GM19240 (cell line): ENCODE results near the genes LGALS4, PAK4, PLEKHG2 and MAP3K10.

- RRBS = no CpG with 5 or more reads among the region's 15 CpGs
Observed at GRCh38 chr19:38733607-38734696, 10.3 kb downstream of the CAPN12 start.

DNA sequence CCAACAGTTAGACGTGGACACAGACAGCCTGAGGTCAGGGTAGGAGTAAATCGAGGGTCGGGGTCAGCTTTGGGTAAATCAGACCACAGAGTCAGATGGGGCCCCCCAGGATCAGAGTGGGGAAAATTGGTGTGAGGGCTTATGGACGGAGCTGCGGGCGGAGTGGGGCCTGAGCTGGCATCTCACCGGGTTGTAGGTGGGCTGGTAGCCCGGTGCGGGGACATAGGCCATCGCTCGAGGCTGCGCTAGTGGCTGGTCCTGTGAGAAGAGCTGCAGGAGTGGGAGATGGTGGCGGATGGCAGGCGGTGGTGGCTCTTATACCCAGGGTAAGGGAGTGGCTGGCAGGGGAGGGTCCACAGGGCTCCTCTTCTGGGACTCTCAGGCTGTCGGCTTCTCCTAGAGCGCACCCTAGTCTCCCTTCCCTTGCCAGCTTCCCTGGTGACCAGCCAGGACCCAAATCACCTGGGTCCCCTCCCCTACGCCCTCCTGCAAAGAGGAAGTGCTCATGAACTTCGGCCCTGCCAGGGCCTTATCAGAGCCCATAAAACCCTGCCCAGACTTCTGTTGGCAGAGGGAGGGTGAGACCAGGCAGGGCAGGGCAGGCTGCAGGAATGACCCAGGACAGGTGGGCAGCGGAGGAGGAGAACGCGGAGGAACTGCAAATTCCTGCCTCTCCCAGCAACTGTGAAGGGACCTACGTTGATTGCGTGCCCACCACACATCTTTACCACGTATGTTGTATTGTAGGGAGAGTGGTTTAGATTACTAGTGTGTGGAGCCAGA is at the start of gene LGALS4:
LGALS4 (minus strand) TSS at position 290 of the 783 bp plus-strand sequence.
- RRBS = no CpG with 5 or more reads among the region's 24 CpGs

DNA sequence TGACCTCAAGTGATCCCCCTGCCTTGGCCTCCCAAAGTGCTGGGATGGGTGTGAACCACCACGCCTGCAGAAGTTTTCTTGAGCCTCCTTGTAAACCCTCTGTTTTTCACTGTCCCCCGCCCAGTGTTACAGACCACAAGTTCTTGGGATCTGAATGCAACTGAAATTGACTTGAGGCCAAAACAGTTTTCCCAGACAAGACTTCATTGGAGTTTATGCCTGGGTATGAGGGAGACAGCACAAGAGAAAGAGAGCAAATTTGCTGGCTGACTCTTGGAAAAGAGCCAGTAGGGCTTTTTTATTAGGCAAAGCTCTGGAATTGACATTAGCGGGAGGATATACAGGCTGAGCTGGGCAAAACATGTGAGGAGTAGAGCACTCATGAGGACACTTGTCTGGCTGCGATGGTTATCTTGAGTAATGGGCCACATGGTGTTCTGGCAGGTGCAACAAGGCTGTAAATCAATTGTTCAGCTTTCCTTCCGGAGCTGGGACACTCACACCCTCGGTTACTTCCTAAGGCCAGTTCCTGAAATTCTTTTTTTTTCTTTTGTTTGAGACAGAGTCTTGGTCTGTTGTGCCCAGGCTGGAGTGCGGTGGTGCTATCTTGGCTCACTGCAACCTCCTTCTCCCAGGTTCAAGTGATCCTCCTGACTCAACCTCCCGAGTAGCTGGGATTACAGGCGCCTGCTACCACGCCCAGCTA is 12.7 kb upstream of the HNRNPL start:
- RRBS = no CpG with 5 or more reads among the region's 10 CpGs

DNA sequence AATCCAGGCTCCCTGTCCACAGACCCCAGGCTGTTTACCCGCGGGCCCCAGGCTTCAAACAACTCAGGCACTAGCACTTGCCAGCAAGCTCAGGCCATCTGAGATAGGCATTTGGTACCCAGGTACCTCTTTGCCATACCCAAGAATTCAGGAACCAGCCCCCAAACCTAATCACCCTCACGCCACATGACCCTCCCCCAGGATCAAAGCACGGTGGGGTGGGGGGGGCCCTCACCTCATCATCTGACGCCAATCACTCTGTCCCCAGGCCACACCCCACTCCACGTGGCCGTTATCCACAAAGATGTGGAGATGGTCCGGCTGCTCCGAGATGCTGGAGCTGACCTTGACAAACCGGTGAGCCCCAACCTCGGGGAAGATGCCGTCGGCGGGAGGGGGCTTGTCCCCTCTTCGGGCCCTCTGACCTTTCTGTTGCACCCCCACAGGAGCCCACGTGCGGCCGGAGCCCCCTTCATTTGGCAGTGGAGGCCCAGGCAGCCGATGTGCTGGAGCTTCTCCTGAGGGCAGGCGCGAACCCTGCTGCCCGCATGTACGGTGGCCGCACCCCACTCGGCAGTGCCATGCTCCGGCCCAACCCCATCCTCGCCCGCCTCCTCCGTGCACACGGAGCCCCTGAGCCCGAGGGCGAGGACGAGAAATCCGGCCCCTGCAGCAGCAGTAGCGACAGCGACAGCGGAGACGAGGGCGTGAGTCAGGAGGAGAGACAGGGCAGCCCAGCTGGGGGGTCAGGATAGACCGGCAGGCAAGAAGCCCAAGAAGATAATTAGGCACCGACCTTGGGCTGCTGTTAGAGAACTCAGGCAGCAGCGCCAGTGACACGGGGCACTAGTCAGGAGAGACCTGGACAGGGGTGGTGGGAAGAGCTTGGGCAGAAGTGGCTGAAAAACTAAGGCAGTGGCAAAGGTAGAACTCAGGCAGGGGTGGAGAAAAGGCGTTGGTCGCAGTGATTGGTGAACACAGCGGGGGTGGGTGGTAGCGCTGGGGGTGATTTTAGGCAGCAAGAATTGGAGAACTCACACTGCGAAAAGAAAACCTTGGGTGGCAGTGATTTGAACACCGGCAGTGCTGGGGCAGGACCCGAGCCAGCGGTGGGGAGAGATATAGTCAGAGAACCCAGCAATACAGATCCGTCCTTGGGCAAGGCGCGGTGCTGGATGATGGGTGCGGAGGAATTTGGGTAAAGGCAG is 4.6 kb downstream of the CCER2 start:
- RRBS = 99% methylated on average over 17 of the region's 55 CpGs

DNA sequence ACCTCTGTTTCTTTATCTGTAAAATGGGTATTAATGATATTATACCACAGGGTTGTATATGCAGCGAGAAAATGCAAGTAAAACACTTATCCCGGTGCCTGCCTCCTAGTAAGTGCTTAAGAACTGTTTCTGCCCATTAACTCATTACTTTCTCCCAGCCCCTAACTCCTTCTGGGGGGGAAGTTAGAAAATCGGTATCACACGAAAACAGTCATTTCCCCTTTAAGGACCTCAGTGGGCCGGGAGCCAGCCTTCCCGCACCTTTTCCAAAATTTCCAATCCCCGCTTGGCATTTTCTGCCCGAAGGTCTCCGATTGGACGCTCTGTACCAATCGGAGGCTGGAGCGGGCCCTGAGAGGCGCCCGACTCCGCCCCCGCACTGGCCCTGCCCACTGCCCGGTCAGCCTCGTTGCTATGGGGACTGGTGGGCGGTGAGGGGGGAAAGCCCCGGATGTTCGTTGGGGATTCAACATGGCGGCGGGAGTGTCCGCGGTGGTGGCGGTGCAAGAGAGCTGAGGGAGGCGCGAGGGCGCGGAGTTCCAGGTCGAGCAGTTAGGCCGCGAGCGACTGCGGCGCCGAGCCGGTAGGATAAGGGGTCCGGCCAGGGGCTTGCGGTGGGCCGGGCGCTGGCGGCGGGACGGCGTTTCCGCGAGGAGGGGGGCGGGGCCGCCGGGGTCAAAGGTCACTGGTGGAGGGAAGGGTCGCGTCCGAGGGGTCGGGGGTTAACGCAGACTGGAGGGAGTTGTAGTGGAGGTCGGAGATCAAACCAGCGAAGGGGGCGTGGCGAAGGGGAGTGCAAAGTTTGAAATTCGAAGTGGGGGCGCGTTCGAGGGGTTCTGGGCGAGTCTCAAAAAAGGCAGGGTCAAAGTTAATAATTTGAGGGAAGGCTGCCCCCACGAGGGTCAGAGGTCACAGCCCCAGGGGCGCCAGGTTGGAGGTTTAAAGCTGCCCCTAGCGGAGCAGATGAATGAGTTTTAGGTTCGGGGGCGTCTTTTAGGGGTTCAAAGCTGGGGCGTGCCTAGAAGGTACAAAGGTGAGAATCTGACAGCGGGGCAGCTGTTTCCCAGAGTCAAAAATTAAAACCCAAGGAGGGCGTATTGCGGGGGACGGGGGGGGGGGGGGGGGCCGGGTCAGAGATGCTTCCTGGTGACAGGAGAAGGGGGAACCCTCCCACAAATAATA is at the start of gene PAK4:
PAK4 (plus strand) TSS at position 450 of the 1,182 bp plus-strand sequence.
- RRBS = 3% methylated on average over 15 of the region's 76 CpGs

GRCh38 chr19:39236486-39237054 is 8.2 kb downstream of the IFNL3 start:
- RRBS = 40% methylated on average over 7 of the region's 14 CpGs

- RRBS = no CpG with 5 or more reads among the region's 16 CpGs
Observed at GRCh38 chr19:39297992-39298726, 2.0 kb downstream of the IFNL1 start.

GRCh38 chr19:39355263-39356104 is 13.3 kb downstream of the SAMD4B start:
- RRBS = no CpG with 5 or more reads among the region's 8 CpGs

GRCh38 chr19:39385124-39385683 is 5.7 kb downstream of the PAF1 start:
- RRBS = 23% methylated on average over 1 of the region's 8 CpGs

DNA sequence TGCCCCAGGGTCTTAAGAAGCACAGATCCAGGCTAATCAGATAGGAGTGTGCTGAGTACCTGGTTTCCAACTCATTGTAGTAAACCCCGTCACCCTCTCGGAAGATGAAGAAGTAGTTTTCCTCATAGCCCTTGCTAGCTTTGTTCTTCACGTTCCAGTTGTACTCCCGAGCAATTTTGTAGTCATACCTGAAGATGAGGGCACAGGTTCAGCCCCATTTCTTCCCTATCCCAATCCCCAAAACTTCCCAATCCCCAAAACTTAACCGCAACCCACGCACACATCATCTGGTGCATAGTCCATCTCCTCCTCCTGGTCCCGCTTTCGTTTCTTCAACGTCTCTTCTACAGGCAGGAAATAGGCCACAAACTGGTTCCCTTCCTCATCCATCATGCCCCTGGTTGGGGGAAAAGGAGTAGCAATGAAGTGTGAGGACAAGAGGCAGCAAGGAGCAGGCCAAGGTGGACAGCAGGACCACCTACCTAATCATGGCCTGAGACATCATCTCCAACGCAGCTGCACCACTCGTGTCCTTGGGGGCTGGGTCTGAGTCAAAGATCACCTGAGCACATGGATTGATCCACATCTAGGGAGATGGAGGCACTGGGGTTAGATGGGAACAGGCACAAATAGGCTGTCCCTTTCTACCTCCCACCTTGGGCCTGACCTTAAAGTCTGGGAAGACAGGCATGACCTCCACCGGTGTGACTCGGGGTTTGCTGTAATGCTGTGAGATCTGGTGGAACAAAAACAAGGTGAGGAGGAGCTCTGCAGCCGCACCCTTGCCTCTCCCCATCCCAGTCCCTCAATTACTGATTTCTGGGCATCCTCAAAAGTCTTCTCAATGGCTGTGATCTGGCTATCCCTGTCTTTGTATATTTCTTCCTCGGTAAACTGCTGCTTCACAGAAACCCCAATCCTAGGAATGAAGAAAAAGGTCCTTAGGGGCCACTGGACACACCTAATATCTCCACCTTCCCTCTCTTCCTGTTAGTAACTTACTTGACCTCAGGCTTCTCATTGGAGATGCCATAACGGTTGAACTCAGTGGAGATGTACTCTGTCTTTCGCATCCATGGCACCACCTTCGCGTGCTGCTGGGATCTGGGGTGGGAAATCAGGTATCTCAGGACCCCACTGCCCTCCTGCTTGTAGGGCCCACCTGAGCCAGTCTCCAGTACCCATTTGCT is 2.2 kb downstream of the PAF1 start:
- RRBS = no CpG with 5 or more reads among the region's 19 CpGs

DNA sequence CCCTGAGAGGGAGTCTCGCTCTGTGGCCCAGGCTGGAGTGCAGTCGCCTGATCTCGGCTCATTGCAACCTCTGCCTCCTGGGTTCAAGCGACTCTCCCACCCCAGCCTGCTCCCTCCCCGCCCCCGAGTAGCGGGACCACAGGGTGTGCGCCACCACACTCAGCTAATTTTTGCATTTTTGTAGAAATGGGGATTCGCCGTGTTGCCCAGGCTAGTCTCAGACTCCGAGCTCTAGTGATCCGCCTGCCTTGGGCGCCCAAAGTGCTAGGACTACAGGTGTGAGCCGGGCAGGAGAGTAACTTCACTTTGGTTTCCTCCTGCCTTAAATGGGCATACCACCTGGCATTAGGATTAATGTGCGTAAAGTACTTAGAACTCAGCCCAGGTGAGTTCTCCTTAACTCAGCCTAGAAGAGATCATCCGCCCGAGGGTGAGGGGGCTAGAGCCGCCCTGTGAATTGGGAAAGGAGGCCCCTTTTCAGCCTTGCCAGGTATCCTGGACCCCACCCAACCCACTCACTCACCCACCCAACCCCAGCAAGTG is 1.4 kb upstream of the ZFP36 start:
- RRBS = no CpG with 5 or more reads among the region's 18 CpGs

DNA sequence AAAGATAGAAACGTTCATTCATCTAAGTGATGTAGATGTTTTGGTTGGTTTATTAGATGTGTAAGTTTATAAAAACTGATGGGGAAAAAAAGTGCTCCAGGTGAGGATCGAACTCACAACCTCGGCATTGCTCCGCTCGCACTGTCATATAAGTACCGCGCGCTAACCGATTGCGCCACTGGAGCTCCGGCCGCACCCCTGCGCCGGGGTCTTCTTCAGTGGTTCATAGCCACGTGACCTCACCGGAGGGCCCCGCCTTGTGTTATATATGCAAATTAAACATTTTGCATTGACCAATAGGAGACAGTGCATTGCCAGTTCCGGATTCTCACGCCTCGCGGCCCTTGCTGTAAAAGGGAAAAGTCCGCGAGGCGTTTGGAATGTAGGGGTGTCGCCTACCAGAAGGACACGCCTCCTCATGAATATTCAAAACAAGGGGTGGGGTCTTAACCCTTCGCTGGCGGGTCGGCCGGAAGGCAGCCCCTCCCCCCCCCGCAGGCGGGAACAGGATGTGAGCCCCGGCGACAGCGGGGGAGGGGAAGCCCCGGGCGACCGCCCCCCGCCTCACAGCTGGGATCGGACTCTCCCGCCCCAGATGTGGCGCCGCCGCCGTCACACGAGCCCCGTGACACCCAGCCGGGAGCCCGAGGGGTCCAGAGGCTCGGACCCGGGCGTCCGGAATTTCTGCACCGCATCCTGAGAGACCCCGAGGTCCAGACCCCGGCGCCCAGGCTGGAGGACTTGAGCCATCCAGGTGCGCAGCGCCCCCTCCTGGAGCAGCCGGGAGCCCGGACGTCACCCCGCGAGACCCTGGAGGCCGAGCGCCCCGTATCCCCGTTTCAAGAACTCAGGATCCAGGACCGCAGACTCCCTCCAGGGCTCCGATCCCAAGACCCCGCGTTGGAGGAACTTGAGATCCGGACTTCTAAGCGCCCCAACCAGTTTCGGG is at the start of gene PLEKHG2:
PLEKHG2 (plus strand) TSS at position 594 of the 949 bp plus-strand sequence.
- RRBS = 3% methylated on average over 24 of the region's 75 CpGs

DNA sequence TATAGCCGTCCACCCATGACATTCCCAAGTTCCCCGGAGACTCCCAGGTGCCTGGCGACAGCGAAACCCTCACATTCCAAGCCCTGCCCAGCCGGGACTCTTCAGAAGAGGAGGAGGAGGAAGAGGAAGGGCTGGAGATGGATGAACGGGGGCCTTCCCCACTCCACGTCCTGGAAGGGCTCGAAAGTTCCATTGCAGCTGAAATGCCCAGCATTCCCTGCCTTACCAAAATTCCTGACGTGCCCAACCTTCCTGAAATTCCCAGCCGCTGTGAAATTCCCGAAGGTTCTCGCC is 10.2 kb downstream of the PLEKHG2 start:
- RRBS = 99% methylated on average over 4 of the region's 12 CpGs

DNA sequence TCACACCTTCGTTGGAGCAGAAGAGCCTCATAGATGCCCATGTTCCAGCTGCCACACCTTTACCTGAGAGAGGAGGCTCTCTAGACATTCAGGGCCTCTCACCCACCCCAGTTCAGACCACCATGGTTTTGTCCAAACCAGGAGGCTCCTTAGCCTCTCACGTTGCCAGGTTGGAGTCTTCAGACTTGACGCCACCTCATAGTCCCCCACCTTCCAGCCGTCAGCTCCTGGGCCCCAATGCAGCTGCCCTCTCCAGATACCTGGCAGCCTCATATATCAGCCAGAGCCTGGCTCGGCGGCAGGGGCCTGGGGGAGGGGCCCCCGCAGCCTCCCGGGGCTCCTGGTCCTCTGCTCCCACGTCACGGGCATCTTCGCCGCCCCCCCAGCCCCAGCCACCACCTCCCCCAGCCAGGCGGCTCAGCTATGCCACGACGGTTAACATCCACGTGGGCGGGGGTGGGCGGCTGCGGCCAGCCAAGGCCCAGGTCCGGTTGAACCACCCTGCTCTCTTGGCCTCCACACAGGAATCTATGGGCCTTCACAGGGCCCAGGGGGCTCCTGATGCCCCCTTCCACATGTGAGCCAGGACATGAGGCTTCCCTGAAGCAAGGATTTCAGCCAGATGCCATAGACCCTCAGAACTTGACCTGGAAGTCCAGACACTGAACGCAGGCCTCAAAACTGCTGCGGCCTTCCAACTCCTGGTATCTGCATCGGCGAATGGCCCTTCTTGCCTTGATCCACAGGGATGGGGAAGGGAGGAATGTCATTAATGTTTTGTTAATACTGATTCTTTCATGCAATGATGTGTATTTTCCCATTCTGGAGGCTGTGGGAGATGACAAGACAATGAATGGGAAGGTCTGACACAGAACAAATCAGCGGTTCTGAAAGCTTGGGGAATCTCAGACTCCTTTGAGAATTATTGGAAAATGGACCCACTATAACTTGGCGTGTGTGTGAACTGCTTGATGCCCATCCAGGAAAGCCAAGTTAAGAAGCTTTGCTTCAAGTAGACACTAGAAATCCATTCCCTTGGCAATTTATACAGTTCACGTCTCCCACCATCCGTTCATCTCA is 10.7 kb downstream of the RPS16 start:
- RRBS = no CpG with 5 or more reads among the region's 28 CpGs

DNA sequence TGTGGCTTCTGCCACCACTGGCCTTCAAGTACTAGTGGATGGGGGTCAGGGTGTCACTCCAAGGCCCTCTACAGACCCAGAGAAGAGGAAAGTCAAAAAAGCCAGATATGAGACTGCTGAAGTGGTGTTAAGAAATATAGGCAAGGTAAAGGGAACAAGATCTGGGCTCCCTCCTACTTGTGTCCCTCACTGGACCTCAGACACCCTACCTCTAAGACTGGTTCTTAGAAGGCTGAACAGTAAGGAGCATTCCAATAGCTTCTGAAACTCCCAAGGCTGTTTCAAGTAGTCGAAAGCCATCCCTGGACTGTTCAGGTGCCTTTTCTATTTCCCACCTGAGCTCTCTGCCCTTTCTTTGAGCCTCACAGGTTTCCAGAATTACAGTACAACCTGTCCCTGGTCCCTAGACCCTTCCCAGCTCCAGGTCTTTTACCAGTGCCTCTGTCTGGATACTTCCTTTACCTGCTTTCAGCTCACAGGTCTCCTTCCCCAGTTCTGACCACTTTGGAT is 1.9 kb downstream of the RPS16 start:
- RRBS = no CpG with 5 or more reads among the region's 1 CpG

DNA sequence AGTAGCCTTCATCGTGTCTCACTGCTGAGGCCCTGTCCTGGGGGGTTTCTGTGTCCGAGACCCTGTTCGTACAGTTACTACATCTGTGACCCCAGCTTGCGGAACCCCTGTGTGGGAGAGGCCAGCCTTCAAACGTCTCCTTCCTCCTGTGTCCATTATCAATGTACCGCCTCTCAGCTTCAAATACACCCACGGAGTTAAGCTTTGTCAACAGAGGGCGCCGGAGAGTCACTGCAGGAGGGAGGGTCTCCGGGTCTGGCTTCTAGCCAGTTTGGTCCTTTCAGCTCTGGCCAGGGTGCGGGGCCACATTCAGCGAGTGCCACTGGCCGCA is 35.3 kb upstream of the FBL start:
- RRBS = no CpG with 5 or more reads among the region's 13 CpGs

DNA sequence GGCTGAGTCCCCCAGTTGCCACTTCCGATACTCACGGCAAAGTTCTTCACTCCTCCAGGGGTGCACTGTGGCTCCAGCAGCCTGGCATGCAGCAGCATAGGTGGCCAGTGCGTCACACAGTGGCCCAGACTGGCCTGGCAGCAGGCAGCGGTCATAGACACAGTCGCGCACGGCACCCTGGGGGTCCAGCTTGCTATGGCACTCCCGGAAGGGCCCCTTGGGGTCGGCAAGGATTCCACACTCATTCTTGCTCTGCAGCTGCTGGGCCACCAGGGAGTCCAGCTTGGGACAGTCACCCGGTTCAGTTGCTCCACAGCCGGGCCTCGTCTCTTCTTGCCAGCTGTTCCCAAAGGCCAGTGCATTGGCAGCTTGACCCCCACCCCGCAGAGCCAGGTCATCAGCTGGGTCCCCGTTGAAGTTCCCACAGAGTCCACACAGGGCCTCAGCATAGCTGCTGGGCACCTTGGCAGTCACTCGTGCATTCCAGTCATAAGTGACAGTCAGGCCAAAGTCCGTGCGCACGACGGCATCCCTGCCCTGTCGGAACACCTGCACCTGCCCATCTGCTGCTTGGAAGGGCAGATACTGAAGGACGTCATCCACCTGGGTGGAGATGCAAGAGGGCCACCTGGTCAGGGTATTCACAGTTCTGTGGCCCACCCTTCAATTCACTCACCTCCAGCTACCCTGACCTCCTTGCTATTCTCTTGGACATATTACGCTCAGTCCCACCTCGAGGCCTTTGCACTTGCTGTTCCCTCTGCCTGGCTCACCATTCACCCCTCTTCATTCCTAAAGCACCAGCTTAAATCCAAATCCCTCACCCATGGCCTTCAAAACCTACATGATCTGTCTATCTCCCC is 57.1 kb upstream of the PSMC4 start:
- RRBS = 76% methylated on average over 3 of the region's 23 CpGs

DNA sequence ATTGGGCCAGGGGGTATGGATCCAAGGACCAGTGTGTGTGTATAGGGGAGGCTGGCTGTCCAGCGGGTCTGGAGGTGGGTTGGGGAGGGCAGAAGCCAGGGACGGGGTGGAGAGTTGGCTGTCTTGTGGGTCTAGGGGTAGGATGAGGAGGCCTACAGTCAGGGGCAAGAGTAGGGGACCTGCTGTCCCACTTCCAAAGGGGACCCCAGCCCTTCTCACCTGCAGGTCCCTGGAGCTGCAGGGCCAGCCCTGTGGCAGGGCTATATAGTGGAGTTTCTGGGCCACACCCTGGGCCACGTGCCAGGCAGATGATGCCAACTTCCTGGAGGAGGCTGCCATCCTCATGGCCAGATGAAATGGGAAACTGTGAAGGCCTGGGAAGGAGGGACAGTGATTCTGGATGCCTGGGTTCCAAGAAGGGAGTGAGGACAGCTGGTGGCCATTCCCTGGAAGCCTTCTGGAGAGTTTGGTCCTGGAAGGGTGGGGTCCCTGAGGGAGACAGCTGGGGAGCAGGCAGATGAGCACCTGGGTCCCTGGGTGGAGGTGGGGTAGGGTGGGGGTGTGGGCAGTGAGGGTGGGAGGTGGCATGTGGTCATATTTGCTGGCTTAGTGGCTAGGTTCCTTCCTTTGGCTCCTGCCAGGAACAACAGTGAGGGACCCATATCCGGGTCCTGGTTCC is 36.1 kb upstream of the PSMC4 start:
- RRBS = no CpG with 5 or more reads among the region's 4 CpGs

DNA sequence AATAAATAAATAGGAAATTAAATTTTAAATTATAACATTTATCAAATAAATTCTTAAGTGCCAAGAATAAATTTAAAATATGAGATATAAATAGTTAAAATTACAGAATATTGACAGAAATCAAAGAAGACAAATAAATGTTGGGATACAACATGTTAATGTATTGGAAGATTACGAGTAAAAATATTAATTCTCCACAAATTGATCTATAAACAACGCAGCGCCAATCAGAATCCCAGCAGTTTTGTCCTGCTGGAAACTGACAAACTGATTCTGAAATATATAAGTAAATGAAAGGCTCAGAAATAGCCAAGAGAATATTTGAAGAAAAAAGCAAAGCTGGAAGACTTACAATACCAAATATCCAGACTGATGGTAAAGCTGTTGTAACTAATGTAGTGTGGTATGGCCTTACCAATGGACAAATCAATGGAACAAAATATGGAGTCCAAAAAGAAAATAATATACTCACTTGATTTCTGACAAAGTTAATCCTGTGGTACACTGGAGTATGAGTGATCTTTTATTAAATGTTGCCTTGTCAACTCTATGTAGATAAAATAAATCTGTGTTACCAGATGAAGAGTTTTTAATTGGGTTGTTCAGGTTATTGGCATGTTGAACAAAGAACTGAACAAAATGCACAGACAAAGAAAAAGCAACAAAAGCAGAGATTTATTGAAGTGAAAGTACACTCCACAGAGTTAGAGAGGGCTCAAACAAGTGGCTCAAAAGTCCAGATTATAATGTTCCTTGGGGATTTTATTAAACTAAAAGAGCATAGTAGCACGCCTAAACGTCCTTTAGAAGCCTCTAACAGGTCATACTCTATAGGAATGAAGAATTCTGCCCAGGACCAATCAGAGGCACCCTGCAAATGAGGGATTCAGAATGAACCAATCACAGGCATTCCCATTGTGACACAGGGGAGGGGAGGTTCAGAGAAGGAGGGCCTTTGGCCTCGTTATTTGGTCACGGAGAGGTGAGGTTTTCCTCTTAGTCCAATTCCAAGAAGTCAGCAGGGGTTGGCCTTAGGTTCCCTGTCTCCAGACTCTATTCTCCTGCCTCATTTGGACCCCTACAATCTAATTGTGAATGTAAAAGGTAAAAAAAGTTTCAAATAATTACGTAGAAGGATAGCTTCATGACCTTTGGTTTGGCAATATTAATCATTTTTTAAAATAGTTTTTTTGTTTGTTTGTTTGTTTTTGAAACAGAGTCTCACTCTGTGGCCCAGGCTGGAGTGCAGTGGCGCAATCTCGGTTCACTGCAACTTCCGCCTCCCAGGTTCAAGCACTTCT is 12.7 kb downstream of the PSMC4 start:
- RRBS = no CpG with 5 or more reads among the region's 11 CpGs

GRCh38 chr19:40190390-40191526 is at the start of gene MAP3K10:
Gene MAP3K10, plus strand, starts transcription at chr19:40191426.
- RRBS = 2% methylated on average over 34 of the region's 91 CpGs